CD14-positive monocyte (primary cell): ENCODE results near the gene FBXO31.

DNA sequence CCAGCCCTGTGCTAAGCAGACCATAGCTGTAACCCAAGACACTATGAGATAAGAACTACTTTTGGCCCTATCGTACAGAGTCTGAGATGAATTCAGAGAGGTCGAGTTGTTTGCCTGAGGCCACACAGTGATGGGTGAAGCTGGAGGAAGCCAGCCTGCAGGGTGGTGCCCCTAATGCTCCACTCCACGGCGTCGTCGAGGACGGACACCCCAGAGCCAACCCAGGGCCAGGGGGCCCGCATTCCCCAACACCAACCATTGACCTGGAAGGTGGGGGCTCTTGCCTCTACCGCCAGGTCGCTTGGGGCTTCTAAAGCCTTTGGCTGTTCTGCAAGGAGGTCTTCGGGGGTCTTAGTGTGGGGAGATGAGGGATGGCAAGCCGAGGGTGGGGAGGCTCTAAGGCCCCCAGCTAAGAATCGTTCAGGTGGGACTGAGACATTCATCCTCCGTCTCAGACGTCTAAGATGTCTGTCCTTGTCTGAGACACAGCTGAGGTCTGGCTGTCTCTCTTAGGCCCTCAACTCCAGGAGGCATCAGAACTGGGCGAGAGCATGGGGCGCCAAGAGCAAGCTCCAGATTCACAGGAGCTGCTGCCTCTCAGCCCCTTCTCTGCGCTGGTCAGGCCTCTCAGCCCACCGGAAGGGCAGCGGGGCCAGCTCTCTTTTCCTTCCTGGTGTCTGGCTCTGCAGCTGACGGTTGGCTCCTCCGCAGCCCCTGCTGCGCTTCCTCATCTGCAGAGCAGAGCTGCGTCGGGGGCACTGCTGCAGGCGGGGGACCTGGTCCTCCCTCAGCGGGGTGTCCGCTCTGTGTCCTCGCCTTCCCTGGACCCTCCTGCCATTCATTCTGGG, 84.3 kb downstream of the IRF8 start:
- CAGE, long polyA plus RNA: no peak

DNA sequence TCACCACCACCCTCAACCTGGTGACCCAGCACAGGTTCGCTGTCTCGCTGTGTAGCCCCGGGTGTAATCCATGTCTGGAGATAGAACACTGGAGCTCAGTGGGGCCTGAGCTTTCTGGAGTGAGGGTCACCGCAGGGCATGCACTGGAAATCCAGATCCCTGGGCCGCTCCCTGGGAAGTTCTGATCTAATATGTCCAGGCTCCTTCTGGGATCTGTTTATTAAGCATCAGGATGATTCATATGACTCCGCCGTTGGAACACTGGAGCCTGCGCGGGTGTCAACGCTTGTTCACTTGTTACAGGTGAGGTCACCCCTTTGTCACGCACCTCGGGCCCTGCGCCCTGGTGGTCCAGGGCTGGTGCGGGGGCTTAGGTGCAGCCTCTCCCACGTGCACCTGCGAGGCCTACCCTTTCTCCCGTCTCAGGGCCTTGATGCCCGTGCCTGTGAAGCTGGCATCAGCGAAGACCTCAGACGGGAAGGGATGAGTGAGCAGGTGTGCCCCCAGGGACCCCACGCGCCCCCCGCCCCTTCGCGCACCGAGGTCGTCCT, 224.2 kb upstream of the FOXF1 start:
- CAGE, long polyA plus RNA: no peak

DNA sequence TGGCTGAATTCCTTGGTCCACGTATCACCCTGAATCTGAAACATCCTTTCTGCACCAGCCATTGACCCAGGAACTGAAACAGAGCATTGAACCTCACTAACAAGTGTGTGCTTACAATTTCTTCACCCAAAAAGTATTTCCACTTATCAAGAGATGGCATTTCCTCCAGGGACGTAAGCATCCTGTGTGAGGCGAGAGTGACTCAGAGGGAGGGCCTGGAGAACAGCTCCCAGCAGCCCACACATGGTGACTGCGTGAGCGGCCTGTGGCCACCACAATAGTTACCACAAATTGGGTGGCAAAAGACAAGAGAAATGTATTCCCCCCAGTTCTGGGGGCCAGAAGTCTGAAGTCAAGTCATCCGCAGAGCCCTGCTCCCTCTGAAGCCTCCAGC, 122.9 kb upstream of the FOXF1 start:
- CAGE, long polyA plus RNA: no peak

- CAGE, long polyA plus RNA: no peak
These were observed 48.1 kb upstream of the FOXF1 start for GRCh38 chr16:86462144-86462615.

DNA sequence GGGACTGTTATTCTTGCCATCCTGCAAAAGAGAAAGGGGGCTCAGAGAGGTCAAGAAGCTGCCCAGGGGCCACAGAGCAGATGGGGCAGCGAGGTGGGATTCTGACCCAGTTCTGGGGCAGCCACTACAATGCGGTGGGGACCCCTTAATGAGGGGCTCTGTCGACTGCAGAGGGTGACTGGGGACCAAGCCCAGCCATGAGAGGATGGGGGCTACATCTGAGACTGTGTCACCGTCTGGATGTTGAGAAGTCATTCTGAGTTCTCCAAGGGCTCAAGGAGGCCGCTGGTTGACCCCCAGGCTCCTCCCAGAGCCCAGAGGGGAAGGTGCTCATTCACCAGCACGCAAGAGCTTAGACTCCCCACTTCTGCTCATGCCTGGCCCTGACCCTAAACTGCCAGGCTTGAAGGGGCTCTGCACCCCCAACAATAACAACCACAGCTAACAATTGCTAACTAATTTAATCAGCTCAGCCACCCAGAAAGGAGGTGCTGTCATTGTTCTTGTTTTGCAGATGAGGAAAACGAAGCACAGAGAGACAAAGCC, 9.2 kb upstream of the FOXF1 start:
- CAGE, long polyA plus RNA: no peak

GRCh38 chr16:86504365-86504962, 5.9 kb upstream of the FOXF1 start:
- CAGE, long polyA plus RNA: no peak

- CAGE, long polyA plus RNA: no peak
These were observed 2.5 kb downstream of the FOXF1 start for GRCh38 chr16:86512586-86513500.

GRCh38 chr16:86517707-86518127, 7.4 kb downstream of the FOXF1 start:
- CAGE, long polyA plus RNA: no peak

DNA sequence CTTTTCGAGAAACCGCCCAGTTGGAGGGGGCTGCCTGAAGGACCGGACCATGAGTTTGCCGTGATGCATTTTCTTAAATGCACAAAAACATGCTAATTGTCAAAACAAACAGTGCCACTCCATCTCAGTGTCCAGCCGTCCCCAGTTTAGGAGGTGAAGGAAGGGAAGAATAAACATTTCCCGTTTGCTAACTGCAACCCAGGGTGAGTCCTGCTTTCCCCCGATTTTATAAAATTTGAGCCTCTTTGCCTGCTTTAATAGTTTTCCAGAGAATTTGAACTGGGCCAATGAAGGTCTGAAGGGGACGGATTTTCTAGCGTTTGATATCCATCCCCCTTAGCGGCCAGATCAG, 3.3 kb downstream of the FOXC2 start:
- CAGE, long polyA plus RNA: no peak

DNA sequence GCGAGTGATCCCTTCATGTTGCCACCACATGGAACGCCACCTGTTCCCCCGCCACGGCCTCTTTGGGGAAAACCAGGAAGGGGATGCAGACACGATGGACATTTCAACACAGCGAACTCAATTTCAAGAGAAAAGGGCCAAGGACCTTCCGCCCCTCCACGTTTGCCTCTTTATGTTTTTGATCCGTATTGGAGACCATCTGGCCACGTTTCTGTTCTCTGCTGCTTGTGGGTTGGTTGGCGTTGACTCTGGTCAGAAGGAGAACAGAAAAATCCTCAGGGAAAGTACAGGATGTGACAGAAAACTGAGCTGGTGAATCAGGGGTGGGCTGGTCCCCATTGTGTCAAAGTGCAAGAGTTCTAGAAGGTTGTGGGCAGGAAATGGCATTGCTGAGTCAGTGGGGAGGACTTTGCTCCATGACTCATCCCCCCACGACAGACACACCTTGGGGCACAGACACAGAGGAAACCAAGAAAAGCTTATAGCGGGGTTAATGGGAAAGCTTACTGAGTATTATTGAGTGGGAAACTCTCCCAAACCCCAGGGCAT, 86.0 kb downstream of the FOXL1 start:
- CAGE, long polyA plus RNA: no peak

DNA sequence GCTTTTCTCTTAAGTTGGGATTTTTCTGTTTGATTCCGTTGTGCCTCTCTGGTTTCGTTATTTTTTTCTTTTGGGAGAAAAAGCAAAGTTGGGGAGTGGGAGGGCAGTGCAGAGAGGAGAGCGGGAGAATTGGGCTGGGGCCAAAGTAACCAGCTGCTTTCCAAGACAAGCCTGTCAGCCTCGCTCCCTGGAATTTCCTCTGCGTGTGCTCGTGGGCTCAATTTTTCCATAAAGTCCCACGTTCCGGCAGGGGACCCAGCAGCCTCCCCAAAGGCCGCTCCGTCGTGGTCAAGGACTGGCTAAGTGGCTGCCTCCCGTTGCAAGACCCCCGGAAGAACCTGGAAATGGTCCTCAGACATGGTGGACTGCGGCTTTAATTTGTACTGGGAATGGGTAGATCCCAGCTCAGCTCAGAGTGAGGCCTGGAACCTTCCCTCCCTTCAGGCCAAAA, 190.2 kb downstream of the C16orf95 start:
- CAGE, long polyA plus RNA: no peak

GRCh38 chr16:87160042-87160518, 157.1 kb downstream of the C16orf95 start:
- CAGE, long polyA plus RNA: no peak

DNA sequence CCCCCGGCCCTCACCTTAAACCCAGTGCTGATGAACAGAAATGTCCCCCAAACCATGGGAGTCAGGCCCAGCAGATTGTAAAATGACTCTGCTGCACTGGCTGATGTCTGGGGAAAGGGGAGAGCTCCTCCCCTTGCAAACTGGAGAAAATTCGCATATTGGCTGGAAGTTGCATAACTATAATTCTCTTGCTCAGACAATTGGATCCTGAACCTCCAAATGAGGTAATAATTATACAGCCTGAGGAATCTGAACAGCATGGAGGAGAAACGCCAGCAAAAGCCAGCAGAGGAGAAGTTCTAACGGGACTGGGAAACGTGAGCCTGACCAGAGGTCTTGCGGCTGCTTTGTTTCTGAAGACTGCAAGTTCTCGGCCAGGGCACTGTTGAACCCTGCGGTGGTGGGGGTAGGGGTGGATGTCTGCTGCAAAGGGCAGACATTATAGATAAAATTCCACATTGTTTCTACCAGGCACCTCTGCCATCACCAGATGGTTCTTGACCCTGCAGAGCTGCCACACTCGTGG, 109.6 kb downstream of the C16orf95 start:
- CAGE, long polyA plus RNA: no peak

- CAGE, long polyA plus RNA: no peak
These were observed 9.1 kb upstream of the C16orf95 start for GRCh38 chr16:87326175-87326805.

GRCh38 chr16:87335935-87336331, 18.7 kb upstream of the C16orf95 start:
- CAGE, long polyA plus RNA: no peak

DNA sequence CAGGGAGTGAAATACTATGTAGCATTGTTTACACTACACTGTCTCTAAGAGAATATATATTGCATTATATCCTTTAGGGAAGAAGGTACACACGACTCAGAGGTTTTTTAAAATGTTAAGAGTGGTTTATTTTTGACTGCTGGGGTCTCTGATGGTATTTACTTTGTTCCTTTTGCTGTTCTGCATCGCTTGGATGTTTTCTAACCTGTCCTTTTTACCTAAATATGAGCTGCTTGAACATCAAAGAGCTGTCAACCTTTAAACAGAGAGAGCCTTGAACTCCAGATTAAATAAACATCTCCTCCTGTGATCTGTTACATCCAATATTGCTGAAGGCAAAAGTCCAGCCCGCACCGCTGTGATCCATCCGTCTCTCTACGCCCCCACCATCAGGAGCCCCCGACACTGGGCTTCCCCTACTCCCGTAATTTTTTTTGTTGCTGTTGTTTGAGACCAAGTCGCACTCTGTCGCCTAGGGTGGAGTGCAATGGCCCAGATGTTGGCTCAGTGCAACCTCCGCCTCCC, 1.3 kb downstream of the FBXO31 start:
- CAGE, long polyA plus RNA: no peak

DNA sequence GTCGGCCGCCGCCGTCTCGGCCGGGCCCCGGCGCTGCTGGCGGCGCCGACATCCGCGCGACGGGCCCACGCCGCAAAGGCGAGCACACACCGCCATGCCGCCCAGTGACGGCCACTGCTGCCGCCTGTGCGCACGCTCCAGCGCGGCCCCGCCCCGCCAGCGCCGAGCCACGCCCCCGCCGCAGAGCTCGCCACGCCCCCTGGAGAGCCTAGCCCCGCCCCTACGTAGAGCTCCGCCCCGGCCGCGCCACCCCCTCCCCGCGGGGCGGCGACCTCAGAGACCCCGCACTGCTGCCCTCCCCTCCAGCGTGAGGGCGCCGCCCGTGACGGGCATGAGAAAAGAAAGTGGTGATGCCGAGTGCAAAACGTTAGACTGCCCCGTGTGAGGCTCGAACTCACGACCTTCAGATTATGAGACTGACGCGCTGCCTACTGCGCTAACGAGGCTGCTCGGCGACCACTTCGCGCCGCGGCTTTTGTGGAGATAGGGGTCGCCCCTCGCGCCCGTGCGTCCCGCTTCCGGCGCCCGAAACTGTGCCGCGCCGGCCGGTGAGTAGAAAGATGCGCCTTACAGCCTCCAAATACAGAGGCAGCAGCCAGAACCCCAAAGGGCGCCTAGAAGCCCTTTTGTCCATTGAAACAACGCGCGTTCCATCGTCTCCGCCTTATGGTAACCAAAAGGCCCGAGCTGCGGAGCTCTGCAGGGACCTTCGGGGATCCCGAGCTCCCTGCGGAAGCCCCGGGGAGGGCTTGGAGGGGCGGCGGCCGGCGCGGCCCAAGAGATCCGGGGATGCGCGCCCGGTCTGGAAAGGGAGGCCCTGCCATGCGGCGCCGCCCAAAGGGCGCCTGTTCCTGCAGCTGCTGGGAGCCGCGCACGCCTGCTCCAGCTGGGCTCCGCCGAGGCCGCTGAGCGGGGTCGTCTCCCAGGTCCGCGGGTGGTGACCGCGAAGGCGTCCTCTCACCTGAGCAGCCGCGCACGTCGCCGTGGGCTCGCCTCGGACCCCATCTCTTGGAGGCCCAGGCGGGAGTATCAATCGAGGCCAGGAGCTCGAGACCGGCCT, at the start of gene FBXO31:
TSS of gene FBXO31 (minus strand) at position 128 of the 1,060 bp plus-strand sequence.
- CAGE, long polyA plus RNA: no peak

- CAGE, long polyA plus RNA: no peak
These were observed 20.5 kb downstream of the MAP1LC3B start for GRCh38 chr16:87412241-87413417.

DNA sequence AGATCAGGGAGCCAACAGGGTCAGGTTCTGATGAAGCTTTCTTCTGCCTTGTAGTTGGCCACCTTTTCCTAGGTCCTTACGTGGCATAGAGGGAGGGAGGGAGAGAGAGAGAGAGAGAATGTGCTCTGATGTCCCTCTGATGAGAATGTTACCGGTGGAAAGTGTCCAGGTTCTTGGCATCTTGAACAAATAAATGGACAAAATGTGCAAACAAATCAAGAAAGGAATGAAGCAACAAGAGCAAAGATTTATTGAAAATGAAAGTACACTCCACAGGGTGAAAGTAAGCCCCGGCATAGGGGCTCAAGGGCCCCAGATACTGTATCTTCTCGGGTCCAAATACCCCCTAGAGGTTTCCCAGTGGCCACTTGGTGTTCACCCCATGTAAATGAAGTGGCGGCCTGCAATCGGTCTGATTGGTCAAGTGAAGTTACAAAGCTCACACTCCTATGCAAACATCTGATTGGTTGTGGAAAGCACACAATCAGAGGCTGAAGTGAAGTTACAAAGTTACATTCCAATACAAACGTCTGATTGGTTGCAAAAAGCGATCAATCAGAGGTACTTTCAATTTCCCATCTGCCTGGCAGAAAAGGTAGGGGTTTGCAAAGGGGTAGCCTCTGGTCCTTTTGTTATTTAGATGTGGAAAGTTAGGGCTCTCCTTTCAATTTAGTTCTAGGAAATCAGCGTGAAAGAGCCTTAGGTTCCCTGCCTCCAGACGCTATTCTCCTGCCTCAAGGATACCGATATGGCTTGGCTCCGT, 43.4 kb upstream of the ZCCHC14 start:
- CAGE, long polyA plus RNA: no peak

GRCh38 chr16:87551438-87551917, 50.8 kb upstream of the JPH3 start:
- CAGE, long polyA plus RNA: no peak